Placental pericyte (primary cell): ENCODE measurements around a stretch of chr2.

DNA sequence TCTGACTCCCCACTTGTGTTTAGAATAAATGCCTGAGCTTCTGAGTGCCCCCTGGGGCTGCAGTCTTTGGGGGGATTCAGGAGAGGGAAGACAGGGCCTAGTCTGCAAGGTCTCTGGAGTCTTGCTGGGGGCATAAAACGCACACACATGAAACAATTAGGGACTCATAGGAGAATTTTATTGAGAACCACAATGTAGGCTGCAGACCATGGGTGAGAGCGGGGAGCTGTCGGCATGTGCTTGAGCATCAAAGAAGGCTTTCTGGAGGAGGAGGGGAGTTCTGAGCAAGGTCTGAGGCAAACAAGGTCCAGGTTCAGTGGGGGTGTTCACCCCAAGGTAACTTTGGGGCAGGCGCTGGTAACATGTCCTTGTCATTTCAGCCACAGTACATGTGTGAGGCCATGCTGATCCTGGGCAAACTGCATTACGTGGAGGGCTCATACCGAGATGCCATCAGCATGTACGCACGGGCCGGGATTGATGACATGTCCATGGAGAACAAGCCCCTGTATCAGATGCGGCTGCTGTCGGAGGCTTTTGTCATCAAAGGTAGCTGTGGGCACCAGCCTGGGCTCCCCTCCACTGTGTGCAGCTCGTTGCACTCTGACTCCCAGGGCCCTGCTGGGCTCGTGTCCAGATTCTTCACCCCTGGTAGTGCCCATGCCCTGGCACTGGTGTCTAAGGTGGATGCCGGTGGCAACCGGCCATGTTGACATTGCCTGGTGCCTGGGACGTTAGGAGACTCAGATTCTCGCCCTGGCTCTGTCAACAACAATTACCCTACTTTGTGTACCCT lies 15.6 kb downstream of the TTC7A start:
- CAGE, long polyA plus RNA, result no peak

- CAGE, long polyA plus RNA, result no peak
These were observed 54.1 kb downstream of the TTC7A start for GRCh38 chr2:46994920-46995644.

DNA sequence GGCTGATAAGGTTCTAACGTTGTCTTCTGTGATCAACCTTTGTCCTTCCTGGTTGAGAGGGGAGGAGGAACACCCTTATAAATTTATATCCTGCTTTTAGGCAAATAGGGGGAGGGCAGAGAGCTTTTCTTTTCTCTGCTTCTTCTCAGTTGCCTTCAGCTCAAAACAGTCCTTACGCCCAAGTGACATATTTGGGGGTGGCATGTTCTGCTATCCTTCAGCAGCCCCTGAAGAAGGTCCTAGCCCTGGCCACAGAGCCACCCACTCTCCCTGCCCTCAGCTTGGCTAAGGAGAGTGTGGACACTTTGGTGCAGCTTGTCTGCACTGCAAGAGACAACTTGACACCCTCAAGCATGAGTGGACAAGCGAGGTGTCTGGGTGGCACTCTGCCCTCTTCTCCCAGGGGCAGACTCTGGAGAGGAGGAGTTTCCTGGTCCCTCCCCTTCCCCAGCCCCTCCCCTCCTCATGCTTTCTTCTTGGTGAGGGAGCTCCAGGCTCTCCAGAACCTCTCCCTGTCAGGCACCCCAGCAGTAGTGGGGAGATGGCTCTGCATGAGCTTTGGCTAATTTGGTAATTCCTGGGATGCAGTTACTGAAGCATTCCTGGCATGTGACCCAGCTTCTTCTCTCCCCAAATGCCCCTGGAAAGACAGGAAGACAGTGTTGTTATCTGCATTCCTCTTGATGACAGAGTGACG lies 89.5 kb downstream of the STPG4 start:
- CAGE, long polyA plus RNA, result no peak

DNA sequence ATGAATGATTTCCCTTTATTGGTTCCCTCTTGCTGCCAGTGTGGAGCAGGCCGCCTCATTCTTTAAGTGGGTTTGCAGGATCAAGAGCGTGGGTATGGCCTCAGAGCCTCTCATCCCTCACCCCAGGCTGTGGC lies 89.0 kb downstream of the STPG4 start:
- CAGE, long polyA plus RNA, result no peak

- CAGE, long polyA plus RNA, result no peak
These were observed 77.9 kb downstream of the STPG4 start for GRCh38 chr2:47077318-47077595.

- CAGE, long polyA plus RNA, result no peak
These were observed 71.2 kb downstream of the STPG4 start for GRCh38 chr2:47083736-47084420.

DNA sequence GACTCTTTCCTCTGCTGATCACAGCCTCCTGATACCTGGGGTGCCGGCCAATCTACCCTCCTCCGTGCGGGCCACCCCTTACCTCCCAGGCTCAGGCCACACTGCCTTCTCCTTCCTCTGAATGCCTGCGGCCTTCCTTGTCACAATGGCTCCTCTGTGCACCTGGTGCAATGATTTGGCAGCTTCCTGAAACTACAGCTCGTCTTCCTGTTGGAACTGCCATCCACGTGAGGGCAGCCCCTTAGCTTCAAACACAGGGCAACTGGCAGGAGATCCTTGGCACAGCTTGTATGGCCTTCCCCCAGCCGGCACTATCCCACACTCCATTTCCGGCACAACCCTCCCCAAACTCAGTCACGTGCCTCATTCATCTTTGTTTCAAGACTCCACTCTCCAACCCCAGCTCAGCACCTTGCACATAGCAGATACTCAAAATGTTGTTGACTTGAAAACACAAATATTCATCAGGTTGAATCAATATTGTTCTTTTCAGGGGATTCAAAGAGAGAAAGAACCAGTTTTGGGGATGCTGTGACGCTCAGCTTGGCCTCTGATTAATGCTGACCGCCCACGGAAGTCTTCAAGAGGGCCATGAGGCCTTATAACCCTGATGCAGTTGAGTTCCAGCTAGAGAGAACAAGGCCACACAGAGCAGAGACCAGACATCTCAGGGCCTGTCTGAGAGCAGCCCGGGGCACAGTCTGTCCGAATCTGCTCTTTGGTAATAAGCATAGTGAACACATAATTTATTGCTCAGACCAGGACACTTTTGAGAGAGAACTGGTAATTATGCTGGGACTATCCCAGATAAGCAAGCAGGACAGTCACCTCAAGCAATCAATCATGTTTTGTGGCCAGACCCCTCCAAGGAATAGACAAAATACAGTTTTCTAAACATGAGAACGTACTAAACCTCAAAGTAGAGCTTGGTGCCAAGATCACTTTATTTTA lies 68.8 kb downstream of the STPG4 start:
- CAGE, long polyA plus RNA, result no peak

GRCh38 chr2:47357416-47357909 lies 11.6 kb upstream of the EPCAM start:
- CAGE, long polyA plus RNA, result no peak

DNA sequence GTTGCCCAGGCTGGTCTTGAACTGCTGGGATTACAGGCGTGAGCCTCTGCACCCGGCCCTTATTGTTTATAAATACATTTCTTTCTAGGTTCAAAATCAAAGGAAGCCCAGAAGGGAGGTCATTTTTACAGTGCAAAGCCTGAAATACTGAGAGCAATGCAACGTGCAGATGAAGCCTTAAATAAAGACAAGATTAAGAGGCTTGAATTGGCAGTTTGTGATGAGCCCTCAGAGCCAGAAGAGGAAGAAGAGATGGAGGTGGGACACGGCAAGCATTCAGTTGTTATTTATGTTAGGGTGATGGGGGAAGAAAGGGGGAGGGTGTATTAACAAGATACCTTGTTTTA lies 12.8 kb downstream of the MSH6 start:
- CAGE, long polyA plus RNA, result no peak

DNA sequence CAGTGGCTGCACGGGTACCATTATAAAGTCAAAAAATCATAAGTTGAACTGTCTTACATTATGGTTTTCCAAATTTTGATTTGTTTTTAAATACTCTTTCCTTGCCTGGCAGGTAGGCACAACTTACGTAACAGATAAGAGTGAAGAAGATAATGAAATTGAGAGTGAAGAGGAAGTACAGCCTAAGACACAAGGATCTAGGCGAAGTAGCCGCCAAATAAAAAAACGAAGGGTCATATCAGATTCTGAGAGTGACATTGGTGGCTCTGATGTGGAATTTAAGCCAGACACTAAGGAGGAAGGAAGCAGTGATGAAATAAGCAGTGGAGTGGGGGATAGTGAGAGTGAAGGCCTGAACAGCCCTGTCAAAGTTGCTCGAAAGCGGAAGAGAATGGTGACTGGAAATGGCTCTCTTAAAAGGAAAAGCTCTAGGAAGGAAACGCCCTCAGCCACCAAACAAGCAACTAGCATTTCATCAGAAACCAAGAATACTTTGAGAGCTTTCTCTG lies 15.6 kb downstream of the MSH6 start:
- CAGE, long polyA plus RNA, result no peak

GRCh38 chr2:47867183-47867584 lies 39.1 kb downstream of the FBXO11 start:
- CAGE, long polyA plus RNA, result no peak

GRCh38 chr2:47876724-47877588 lies 29.3 kb downstream of the FBXO11 start:
- CAGE, long polyA plus RNA, result no peak

DNA sequence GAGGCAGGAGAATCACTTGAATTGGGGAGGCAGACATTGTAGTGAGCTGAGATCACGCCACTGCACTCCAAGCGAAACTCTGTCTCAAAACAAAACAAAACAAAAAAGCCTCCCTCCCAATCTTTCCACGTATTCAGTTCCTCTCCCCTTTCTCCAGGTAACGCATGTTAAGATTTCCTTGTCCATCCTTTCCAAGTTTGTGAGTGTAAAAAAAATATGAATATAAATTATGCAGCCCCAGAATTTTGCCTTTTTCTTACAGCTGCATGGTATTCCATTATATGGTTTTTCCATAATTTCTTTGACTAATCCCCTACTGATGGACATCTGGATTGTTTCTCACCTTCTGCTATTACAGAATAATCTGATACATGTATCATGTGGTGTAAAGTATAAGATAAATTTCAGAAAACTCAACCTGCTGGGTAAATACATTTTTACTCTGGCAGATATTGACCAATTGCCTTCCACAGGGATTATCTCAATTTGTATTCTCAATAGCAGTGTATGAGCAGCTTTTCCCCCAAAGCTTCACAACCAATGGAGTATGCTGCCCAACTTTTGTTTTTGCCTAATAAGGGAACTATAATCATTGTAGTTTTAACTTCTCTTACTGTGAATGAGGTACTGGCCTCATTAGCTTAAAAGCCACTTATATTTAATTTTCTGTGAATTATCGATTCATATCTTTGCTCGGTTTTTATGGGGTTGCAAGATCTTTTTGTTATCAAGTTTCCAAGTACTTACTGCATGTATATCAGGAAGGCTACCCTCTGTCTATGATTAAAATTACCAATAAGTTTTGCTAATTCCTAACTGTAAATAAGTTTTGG lies 27.2 kb downstream of the FBXO11 start:
- CAGE, long polyA plus RNA, result no peak

GRCh38 chr2:47888367-47889061 lies 17.8 kb downstream of the FBXO11 start:
- CAGE, long polyA plus RNA, result no peak

DNA sequence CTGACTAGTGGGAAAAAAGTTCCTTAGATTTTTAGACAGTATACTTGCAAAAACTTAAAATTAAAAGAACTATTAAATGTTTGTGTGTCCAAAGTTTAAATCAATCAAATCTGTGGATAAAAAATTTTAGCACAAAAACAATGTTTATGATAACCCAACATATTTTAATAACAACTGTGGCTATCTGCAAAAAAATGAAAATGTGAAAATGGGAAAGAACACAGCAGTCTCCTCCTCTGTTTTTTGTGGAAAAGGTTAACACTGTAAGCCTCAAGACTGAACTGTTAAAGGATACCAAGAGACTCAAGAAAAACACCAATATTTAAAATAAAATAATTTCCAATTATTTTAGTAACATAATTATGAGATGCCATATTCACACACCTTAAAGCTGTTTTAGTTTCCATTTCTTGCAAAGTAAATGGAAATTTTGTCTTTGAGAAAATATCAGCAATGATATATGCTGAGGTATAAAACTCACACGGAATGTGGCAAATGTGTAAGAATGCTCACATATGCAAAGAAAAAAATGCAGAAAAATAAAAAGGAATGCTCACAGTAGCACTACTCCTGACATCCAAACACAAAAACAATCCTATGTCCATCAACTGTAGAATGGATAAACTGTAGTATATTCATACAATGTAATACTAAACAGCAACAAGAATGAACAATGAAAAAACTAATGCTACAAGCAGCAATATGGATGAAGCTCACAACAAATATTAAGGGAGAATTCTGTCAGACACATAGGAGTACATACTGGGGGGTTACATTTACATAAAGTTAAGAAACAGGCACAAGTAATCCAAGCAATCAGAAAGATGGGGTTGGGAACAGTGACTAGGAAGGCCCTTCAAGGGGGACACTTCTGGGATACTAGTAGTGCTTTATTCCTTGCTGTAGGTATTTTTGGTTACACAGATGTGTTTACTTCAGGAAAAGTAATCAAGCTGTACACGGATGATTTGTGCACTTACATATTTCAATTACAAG lies 11.3 kb downstream of the FBXO11 start:
- CAGE, long polyA plus RNA, result no peak

DNA sequence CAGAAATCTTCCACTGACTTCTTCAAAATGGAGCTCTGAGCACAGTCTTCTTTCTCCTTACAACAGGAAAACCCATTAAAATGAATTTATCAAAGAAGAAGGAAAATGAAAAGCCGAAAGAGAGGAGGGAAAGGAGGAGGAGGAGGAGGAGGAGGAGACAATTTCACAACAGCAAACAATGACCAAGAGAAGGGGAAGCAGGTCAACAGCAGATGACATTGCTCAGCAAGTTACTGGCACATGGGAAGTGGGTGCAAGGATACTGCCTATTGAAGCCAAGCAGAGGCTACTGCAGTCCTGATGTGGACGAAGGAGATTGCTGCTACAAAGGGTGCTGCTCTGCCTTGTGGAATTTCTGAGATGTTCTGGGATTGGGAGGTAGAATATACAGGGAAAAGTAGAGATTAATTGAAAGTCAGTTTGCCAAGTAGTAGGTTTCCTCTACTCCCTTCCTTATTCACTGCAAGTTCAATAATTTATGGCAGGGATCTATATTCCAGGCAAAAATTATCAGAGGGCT lies 139.9 kb upstream of the FOXN2 start:
- CAGE, long polyA plus RNA, result no peak

DNA sequence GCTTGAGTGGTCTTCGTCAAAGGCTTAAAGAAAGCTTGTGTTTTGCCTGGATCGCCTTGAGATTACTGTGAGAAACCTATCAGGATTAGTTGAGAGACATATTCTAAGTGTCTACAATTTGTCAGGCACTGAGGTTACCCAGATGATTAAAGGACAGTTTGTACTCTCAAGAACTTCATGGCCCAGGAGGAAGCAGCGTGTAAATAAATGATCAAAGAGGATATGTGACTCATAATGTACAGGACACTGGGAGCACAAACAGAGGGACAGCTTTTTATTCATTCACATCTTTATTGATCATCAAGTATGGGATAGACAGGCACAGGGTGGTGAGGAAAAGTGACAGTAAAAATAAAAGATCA lies 152.6 kb upstream of the FSHR start:
- CAGE, long polyA plus RNA, result no peak

DNA sequence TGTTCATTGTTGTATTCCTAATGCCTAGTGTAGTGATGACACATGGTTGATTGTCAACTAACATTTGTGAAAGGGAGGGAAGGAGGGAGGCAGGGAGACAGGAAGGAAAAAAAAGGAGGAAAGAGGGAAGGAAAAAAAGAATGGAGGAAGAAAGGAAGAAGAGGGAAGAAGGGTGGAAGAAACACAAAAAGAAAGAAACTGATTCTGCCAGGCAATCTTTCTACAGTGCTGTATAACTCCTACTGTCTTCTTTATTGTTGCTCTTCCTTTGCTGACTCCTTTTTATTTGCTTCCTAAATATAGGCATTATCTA lies 305.0 kb upstream of the FSHR start:
- CAGE, long polyA plus RNA, result no peak

DNA sequence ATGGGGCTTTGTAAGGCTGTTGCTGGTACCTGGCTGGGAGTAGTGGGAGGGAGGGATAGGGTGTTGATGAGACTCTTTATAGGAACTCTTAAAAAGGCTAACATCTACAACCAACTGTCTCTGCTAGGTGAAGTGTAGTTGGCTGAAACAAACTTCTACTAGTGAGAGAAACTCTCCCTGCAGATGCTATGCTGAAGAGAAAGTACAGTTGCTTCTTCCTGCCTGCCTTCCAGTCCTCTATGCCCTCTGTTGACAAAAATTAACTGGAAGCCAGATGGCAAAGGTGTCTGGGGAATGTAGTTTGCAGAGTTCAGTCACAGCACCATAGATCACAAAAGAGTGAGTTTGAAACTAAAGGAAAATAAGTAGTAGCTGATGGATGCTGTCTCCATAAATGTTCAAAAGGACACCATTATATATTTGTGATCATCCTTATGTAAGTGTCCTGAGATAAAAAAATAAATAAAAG lies 958.7 kb upstream of the NRXN1 start:
- CAGE, long polyA plus RNA, result no peak

DNA sequence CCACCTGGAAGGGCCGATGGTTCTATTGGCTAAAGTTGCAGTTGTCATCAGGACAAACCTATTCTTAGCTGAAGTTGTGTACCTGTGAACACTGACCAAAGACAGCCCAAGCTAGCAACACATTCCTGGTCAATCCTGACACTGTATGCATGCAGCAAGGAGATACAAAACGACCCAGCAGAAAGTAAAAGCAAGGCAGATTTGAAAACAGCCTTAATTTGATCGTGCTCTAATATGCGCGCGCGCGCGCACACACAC lies 218.0 kb upstream of the CHAC2 start:
- CAGE, long polyA plus RNA, result no peak